Spleen (tissue), 7 donors: ENCODE data around the gene UTP6.

GRCh38 chr17:31901292-31902170, at the start of gene UTP6:
TSS of gene UTP6 (minus strand) at chr17:31901708.
- PRO-cap, 4 experiments = peak in 4 of 4 experiments; most common plus-strand start chr17:31901946 (in 2); most common minus-strand start chr17:31901708 (in 3)
- RAMPAGE, long total RNA, 4 experiments = start-site peak on the minus strand in 4 of 4 experiments, at chr17:31901659-31901715 at its widest, 52 to 525 reads per replicate

- PRO-cap, 4 experiments = no peak in any of the 4 experiments
- RAMPAGE, long total RNA, 4 experiments = start-site peak on the plus strand in 1 of 4 experiments, at chr17:32021966-32022292 at its widest, 7 reads per replicate
Observed at GRCh38 chr17:32022055-32022575, 14.9 kb downstream of the LRRC37B start.

- PRO-cap, 4 experiments = no peak in any of the 4 experiments
- RAMPAGE, long total RNA, 4 experiments = no peak in any of the 4 experiments
Observed at GRCh38 chr17:32082735-32083535, 59.4 kb upstream of the RHOT1 start.

DNA sequence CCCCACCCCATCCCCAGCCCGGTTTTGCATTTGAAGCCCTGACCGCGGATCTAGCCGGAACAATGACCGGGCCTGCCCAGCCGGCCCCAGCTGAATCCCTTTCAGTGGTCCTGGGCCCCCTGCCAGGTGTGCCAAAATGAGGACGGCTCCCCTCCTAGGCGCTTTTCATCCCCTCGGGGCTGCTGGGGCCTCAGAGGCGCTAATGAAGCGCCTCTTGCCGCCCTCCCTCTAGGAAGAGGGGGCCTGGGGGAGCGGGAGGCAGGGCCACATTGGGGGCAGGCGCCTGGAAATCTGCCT, 57.1 kb upstream of the RHOT1 start:
- PRO-cap, 4 experiments = no peak in any of the 4 experiments
- RAMPAGE, long total RNA, 4 experiments = no peak in any of the 4 experiments

- PRO-cap, 4 experiments = no peak in any of the 4 experiments
- RAMPAGE, long total RNA, 4 experiments = no peak in any of the 4 experiments
Observed at GRCh38 chr17:32124808-32125402, 17.4 kb upstream of the RHOT1 start.

- PRO-cap, 4 experiments = no peak in any of the 4 experiments
- RAMPAGE, long total RNA, 4 experiments = no peak in any of the 4 experiments
Observed at GRCh38 chr17:32323920-32324592, 17.9 kb downstream of the C17orf75 start.

DNA sequence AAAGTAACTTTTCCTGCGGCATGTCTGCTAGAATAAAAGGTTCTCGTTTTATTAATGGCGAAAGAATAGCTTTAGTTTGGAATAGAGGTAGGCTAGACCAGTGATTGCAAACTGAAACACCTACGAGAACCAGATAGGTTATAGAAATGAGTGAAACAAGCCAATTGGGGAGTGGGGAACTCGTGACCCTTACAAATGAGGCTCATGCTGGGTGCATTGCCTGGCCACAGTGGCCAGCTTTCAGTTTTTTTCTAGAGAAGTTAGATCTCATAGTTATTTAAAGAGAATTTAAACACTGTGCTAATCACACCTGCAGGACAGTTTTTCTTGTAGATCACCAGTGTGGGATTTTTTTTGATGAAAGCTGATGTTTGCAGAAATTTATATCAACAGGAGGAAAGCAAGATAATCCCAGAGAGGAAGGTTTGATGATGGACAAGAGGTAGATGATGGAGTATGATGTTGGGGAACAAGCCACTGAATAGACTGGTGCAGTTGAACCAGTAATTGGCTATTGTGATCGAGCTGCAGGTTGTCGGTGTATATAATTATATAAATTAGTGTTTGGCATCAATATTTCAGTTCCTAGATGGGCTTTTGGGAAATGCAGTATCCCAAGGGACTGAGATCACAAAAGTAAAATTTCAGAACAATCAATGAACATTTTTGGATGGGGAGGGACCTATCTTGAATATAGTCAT, 36.5 kb downstream of the ZNF207 start:
- PRO-cap, 4 experiments = no peak in any of the 4 experiments
- RAMPAGE, long total RNA, 4 experiments = no peak in any of the 4 experiments

GRCh38 chr17:32450569-32451345, 6.4 kb downstream of the PSMD11 start:
- PRO-cap, 4 experiments = no peak in any of the 4 experiments
- RAMPAGE, long total RNA, 4 experiments = no peak in any of the 4 experiments

- PRO-cap, 4 experiments = no peak in any of the 4 experiments
- RAMPAGE, long total RNA, 4 experiments = no peak in any of the 4 experiments
Observed at GRCh38 chr17:32480719-32481485, 5.9 kb upstream of the CDK5R1 start.

- PRO-cap, 4 experiments = no peak in any of the 4 experiments
- RAMPAGE, long total RNA, 4 experiments = no peak in any of the 4 experiments
Observed at GRCh38 chr17:32481486-32482386, 5.1 kb upstream of the CDK5R1 start.

GRCh38 chr17:32483166-32484374, 3.2 kb upstream of the CDK5R1 start:
- PRO-cap, 4 experiments = no peak in any of the 4 experiments
- RAMPAGE, long total RNA, 4 experiments = no peak in any of the 4 experiments

DNA sequence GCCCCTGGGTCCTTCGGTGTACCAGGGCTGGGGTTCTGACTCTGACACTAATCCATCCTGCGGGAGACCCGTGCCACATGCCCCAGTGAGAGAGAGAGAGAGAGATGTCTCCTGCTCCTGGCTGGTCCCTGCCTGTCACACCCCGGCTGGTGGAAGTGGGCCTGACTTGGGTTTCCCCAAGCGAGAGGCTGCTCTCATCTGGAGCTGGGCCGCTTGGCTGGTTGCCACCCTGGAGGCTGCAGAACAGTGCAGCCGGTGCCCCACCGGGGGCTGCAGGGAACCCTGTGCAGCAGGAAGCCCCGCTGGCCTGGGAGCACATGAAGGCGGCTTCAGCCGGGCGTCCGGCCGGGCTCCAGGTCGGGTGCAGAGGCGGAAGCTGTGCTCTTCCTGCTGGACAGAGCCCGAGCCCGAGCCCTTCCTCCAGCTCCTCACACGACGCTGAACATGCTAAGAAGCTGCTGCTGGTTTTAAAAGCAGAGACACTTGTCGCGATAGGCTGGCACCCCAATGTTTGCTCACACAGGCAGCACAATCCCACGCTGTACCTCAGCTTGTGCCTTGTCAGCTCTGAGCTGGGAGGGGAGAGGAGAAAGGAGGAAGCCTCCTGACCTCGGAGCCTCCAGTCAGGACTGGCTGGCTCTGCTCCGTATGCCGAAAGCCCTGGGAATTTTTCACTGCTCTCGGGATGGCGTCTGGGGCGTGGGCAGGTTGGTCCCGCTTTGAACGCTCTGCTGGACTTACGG, 8.6 kb downstream of the CDK5R1 start:
- PRO-cap, 4 experiments = peak in 3 of 4 experiments; most common plus-strand start position 431 of the sequence (in 3); most common minus-strand start position 235 of the sequence (in 1)
- RAMPAGE, long total RNA, 4 experiments = no peak in any of the 4 experiments

DNA sequence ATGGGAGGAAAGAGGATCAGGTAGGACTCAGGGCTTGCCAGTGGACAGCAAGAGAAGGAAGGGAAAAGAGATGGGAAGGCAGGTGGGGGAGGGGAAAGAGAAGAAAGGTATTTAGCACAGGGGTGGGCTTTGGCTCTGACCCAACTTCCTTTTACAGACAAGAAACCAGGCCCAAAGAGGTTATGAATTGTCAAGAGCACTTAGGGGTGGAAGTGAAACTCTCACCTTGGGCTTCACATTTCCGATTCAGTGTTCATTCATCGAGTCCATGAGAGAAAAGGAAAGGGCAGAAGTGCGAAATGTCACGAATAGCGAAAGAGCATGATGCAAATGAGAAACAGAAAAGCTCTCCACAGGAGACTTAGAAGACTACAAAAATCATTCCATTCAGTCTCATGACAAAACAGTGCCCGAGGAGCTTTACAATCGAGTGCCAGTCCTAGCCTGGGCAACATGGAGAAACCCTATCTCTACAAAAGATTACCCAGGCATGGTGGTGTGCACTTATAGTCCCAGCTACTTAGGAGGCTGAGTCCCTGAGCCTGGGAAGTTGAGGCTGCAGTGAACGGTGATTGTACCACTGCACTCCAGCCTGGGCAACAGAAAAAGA, 36.5 kb downstream of the CDK5R1 start:
- PRO-cap, 4 experiments = peak in 3 of 4 experiments; most common plus-strand start position 401 of the sequence (in 3); most common minus-strand start position 153 of the sequence (in 3)
- RAMPAGE, long total RNA, 4 experiments = no peak in any of the 4 experiments

GRCh38 chr17:32621135-32622340, 134.7 kb downstream of the CDK5R1 start:
- PRO-cap, 4 experiments = no peak in any of the 4 experiments
- RAMPAGE, long total RNA, 4 experiments = no peak in any of the 4 experiments

- PRO-cap, 4 experiments = no peak in any of the 4 experiments
- RAMPAGE, long total RNA, 4 experiments = no peak in any of the 4 experiments
Observed at GRCh38 chr17:32736189-32736544, 140.8 kb downstream of the MYO1D start.

DNA sequence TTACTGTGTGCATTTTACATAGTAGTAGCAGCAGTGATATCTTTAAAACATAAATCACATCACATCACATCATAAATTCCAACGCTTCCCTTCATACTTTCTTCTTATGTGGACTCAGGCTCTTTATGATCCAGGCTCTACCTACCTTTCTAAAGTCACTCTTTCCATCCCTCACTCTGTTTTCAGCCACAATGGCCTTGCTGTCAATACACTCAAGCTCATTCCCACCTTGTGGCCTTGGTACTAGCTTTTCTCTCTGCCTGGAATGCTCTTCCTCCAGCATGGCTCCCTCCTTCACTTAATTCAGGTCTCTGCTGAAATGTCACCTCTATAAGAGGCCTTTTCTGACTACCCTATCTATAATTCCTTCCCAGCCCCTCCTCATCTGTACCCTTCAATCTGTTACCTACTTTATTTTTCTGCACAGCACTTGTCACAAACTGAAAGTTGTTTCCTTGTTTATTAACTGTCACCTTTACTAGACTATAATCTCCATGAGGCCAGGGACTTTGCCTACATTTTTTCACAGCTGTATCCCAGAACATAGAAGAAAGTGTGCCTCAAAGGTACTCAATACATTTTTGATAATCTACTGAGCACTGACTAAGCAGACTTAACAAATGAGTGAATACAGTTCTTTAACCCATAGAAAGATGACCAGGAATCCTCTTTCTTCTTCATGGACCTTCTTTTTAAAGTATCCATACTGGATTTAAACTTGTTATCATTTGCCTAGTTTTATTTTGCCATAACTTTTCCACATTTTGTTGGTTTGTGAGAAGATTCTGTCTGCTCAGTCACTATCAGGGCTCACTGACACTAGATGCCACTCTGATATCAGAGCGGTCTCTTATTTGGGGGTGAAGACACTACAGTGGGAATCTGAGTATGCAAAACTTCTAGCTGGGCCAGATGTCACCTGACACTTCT, 132.7 kb downstream of the MYO1D start:
- PRO-cap, 4 experiments = no peak in any of the 4 experiments
- RAMPAGE, long total RNA, 4 experiments = no peak in any of the 4 experiments

DNA sequence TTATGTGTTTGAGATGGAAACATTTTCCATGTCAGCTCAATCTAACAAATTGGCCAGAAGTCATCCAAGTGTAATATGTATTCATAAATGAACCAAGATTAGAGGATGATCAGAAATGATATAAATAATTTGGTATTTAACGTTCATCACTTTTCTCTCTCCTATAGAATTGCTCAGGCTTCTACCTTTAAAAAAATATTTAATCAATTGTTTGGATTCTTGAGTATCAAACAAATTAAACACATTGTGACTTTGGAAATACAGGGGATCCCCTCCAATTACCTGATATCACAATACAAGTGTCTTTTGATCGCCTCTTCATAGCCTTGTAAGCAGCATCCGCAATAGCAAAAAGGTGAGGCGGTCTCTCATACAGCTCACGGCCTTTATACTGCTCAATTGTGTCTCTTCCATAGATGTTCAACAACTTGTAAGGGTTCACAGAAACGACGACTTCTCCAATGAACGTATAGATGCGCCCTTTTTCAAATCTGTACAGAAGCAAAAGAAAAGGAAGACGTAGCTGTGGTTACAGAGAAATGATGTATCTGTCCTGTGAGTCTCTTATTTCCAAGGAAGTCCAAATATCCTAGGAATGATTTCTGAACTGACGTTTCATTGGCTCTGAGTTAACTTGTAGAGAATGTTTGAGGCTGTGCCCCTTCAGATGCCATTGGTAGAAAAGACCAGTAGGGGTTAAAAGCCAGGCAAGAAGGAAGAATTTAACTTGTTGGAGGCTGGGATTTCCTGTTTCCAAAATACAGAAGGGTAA, 96.4 kb downstream of the MYO1D start:
- PRO-cap, 4 experiments = no peak in any of the 4 experiments
- RAMPAGE, long total RNA, 4 experiments = no peak in any of the 4 experiments

DNA sequence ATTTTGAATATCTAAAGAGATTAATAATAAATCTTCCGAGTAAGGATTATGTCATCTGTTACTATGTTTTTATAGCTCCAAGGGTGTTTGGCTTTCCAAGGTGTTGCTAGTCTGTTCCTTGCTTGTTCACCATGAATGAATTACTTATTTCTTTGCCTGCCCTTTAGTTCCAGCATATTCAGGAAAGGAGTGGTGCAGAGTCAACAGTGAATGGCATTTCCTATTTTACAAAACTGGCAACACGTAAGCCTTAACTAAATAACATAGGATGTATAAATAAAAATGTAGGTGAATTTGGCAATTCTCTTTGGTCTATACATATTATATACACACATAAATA, 70.3 kb downstream of the MYO1D start:
- PRO-cap, 4 experiments = no peak in any of the 4 experiments
- RAMPAGE, long total RNA, 4 experiments = no peak in any of the 4 experiments

DNA sequence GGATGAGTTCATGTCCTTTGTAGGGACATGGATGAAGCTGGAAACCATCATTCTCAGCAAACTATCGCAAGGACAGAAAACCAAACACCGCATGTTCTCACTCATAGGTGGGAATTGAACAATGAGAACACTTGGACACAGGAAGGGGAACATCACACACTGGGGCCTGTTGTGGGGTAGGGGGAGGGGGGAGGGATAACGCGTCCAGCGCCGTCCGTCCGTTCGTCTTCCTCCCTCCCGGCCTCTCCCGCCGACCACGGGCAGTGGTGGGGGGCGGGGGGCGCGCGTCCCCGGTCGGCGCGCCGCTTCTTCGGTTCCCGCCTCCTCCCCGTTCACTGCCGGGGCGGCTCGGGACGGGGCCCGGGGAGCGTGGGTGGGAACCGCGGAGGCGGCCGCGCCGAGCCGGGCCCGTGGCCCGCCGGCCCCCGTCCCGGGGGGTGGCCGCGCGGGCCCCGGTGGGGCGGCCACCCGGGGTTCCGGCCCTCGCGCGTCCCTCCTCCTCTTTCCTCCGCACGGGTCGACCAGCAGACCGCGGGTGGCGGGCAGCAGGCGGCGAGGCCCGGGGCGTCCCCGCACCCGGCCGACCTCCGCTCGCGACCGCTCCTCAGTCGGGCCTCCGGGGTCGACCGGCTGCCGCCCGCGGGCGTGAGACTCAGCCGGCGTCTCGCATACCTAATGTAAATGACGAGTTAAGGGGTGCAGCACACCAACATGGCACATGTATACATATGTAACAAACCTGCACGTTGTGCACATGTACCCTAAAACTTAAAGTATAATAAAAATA, 54.5 kb downstream of the MYO1D start:
- PRO-cap, 4 experiments = peak in 2 of 4 experiments; most common plus-strand start position 527 of the sequence (in 2); most common minus-strand start position 439 of the sequence (in 2)
- RAMPAGE, long total RNA, 4 experiments = no peak in any of the 4 experiments

DNA sequence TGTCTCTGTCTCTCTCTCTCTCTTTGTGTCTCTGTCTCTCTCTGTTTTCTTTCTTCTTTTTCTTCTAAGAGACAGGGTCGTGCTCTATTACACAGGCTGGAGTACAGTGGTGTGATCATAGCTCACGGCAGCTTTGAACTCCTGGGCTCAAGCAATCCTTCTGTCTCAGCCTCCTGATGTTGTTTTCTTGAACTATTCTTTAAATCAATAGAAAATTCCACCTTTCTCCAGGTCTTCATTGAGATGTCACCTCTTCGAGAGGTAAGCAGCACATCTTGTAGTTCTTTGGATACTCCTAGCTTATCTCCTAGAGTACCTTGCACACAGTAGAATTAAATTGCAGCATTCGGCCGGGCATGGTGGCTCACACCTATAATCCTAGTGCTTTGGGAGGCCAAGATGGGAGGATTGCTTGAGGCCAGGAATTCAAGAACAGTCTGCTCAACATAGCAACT, 2.6 kb downstream of the MYO1D start:
- PRO-cap, 4 experiments = no peak in any of the 4 experiments
- RAMPAGE, long total RNA, 4 experiments = no peak in any of the 4 experiments